Myometrial cell (primary cell): ENCODE results near the gene STX18.

- RAMPAGE, long total RNA = no peak
These were observed 68.9 kb upstream of the HGFAC start for GRCh38 chr4:3372834-3373338.

DNA sequence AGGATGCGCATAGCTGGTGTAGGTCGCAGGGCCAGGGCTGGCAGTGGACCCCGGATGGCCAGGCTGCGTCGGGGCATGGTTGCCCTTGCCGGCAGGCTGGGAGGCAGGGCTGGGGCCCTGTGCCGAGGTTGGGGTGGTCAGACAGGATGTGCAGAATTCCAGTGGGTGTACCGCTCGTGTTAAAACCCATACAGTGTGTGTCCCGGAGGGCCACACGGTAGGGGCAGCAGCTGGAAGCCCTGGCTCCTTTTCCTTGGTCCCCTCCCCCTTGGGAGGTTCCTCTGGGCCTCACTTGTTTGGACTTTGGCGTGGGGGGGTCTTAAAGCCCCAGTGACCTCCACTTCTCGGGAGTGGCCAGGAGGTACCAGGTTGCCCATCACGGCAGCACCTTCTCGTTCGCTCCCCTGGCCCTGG lies 56.9 kb upstream of the HGFAC start:
- RAMPAGE, long total RNA = no peak

DNA sequence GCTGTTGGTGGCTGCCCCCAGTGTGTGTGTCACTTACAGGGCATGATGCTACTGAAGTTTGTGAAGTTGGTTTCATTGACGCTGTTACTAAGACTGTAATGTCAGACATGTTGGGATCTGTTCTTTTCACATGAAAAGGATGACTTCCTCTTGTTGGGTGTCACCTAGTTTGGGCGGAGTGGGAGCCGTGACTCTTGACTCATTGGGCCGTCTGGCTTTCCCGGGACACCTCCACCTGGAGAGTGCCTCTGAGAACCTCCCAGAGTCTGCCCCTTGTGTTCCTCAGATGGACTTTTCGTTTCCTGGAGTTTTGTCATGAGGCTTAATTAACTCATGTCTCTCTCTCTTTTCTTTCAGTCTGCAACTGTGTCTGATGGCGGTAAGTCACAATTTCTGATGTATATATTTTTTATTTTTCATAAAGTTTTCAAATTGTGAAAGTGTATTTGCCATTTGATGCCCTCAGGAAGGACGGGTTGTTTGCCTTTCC lies 55.7 kb upstream of the HGFAC start:
- RAMPAGE, long total RNA = no peak

DNA sequence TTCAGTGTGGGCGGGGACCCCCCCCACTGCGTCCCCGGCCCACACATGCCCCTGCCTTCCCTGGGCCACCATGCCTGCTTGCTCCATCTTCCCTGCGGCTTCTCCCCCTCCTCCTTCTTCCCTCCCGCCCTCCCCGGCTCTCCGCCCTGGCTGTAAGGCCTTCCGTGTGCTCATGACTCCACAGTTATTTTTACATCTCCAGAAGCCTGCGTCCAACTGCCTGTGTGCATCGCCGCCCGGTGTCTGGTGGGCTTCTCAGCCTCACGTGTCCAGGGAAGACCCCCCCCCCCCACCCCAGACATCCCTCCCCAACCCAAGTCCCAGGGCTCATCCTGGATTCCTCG lies 4.0 kb downstream of the DOK7 start:
- RAMPAGE, long total RNA = no peak

GRCh38 chr4:3502470-3502954 lies 29.7 kb downstream of the LRPAP1 start:
- RAMPAGE, long total RNA = no peak

GRCh38 chr4:3520095-3520979 lies 11.9 kb downstream of the LRPAP1 start:
- RAMPAGE, long total RNA = no peak

GRCh38 chr4:3707898-3708641 lies 58.1 kb upstream of the ADRA2C start:
- RAMPAGE, long total RNA = no peak

- RAMPAGE, long total RNA = no peak
These were observed 61.7 kb downstream of the ADRA2C start for GRCh38 chr4:3827852-3828295.

GRCh38 chr4:4073481-4074006 lies 153.2 kb downstream of the OTOP1 start:
- RAMPAGE, long total RNA = no peak

DNA sequence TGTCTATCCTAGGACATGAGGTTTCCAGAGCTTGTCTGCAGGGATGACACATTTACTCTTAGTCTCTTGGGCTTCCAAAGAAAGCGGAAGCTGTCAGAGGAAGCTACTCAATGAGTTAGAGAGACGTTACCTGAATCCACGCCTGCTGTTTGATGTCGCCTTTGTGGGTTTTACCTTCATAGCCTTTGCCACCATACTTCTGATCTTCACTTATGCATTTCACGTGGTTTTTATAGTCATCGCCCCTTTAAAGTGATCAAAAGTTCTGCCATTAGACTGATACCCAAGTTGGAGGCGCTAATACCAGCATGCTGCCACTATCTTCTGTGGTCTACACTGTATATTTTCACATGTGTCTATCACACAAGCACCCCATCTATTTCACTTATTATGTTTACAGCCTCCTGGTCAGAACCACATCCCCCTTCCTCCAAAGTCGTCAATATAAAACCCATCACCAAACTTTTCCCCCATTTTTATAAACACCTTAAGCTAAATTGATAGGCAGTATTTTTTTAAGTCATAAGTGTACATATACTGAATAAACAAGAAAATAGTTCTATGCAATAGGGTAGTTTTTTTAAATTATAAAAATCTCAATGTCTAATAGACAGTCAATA lies 8.2 kb downstream of the LYAR start:
- RAMPAGE, long total RNA = no peak

- RAMPAGE, long total RNA = start-site peak on the minus strand at chr4:4541977-4542040, 819 and 1,084 reads in 2 replicates; start-site peak on the plus strand at chr4:4542123-4542192, 16 and 14 reads in 2 replicates
These were observed at the start of gene STX18 for GRCh38 chr4:4541656-4542659. TSS of gene STX18 (minus strand) at chr4:4542048.

DNA sequence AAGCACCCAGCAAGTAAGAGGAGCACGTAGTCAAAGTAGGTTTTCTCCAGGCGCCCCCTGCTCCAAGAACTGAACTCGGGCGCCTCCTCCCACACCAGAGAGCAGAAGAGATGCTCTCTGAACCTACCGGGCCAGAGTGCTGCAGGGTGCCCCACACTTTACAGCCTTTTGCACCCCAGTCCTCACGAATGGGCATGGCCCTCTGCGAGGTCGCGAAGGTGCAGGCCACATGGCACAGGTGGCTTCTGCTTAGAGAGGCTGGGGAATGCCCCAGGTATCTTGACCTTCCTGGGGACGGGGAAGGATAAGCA lies 8.1 kb upstream of the MSX1 start:
- RAMPAGE, long total RNA = no peak

GRCh38 chr4:4969164-4969811 lies 50.0 kb downstream of the CYTL1 start:
- RAMPAGE, long total RNA = no peak

GRCh38 chr4:4982005-4982334 lies 37.3 kb downstream of the CYTL1 start:
- RAMPAGE, long total RNA = no peak

- RAMPAGE, long total RNA = no peak
These were observed 264.4 kb downstream of the EVC2 start for GRCh38 chr4:5443947-5444470.

GRCh38 chr4:5444471-5444864 lies 263.9 kb downstream of the EVC2 start:
- RAMPAGE, long total RNA = no peak

- RAMPAGE, long total RNA = no peak
These were observed 132.2 kb downstream of the EVC2 start for GRCh38 chr4:5576077-5576620.

DNA sequence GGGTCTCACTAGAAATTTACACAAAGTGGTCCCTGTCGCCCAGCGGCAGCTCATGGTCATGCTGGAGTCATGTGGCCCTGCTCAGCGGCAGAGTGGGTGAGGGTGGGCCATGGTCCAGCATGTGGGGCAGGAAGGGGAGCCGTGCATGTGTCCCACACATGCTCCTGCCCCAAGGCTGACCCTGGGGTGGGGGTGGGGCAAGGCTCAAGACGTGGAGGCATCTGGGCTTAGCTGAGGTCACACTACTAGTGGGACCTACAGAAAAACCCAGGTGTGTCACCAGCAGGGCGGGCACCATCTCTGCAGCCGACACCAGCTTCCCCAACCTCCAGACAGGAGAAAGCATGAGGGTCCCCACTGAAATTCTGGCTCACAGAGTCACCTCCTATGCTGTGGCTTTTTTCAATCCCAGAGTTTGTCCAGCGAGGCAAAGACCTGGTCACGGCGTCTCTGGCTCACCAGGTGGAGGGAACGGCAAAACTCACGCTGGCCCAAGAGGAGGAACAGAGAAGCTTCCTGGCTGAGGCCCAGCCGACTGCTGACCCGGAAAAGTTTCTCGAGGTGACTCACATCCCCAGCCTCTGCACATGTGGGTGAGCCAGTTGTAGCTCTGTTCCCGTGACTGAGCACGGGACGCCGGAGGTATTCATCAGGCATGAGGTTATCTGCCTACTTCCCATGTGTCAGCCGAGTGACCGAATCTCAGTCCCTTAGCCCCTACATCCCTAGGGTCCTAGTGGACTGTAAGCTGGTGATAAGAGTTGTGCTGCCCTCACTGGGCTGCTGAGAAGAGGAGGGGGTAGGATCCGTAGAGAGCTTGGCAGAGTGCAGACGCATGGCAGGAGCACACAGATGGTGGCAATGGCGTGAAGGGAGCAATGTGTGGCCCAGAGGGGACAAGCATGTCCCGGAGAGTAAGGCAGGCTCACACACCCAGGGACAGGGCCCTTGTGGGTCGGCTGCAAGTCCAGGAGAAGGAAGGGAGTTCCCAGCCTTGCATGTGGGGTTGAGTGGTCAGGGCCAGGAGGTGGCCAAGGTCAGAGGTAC lies 42.7 kb downstream of the EVC start:
- RAMPAGE, long total RNA = no peak

- RAMPAGE, long total RNA = no peak
These were observed 57.4 kb downstream of the CRMP1 start for GRCh38 chr4:5835479-5835856.

- RAMPAGE, long total RNA = no peak
These were observed 11.3 kb upstream of the MAN2B2 start for GRCh38 chr4:6563446-6564289.